Mesothelial cell of epicardium (in vitro differentiated cells): ENCODE measurements around a stretch of chr9.

DNA sequence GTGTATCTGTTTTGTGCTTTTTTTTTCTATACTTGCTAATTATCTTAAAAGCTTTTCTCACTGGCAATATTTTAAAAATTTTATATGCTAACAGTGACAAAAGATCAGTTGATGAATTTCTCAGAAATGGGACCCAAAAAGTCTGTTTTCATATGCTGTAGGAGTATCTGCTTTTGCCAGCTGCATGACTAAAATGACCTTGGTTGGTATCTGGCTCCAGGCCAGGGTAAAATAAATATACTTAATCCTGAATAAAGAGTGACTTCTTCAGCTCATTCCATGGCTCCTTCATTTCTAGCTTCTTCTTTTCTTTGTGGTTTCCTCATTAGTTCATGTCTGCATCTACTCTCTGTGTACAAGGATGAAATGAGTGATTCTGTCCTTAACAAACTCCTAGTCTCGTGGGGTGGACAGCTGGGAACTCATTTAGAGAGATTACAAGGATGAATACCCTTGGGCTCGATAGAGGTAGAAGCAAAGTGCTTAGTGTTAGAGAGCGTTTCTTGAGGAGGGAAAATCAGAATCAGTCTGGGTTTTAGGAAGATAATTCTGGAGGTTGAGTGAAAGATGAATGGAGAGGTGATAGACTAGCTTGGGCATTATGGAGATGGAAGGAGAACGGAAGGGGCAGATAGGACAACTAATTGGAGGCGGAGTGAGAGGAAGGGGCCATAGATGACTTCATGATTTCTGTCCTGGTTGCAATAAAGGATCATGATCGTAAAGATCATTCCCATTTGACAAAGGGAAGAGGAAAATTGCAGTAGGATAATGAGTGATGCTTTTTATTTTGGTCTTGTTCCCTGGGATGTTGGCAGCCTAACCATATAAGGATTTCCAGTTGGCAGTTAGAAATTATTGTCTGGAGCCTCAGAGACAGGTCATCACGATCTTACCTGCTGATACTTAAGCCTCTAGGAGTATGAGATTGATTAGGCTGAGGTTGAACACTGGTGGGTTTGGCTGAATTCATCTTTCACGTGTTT, 36.2 kb downstream of the RCL1 start:
- PRO-cap, result no peak

DNA sequence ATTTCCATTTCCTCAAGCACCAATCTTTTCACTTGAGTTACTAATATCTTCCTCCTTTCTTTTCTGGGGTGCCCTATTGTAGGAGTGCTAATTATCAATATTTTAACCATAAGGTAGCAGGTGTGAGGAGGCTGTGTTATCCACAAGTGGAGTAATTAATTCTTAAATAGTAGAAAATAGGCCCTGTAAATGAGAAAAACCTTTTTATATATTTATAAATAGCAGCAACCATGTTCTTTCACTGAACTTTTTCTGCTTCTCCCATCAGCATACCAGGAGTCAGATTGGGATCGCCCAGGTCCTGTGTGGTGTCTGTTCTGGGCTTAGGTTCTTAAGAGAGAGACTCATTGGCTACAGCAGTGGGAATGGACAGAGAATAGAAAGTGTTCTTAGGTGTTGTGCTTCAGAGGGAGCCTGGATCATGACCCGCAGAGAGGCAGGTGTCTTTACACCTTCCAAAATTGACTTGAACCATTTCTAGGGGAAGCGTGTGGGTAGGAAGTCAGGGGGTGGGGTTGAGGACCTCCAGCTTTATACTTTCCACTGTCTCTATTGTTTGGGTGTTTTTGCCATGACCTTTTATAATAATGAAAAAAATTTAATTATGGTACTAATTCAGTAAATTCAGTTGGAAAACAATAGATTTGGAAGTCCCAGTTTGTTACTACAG, 47.9 kb downstream of the RCL1 start:
- PRO-cap, result no peak

DNA sequence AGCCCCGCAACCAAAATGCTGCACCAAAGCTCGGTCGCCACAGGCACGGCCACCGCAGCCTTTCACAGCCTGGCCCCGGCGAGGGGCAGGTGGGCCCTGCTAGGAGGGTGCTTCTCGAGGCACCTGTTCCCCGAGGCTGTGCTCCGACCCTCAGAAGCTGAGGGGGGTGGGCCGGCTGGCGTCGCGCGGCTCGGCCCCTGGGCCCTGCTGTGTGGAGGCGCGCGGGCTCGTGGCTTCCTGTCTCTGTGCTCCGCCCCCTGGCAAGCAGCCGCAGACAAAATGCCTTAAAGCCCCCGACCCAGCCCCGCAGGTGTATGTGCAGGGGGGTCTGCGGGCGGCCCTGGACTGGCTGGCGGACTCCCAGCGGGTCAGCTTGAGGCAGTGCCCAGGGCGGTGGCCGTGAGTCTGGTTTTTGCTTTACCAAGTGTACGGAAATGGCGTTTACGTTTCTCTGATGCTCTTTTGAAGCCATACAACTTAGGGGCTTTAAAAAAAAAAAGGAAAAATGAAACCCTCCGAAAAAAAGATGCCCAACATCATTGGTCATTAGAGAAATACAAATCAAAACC, 57.8 kb downstream of the JAK2 start:
- PRO-cap, result no peak

DNA sequence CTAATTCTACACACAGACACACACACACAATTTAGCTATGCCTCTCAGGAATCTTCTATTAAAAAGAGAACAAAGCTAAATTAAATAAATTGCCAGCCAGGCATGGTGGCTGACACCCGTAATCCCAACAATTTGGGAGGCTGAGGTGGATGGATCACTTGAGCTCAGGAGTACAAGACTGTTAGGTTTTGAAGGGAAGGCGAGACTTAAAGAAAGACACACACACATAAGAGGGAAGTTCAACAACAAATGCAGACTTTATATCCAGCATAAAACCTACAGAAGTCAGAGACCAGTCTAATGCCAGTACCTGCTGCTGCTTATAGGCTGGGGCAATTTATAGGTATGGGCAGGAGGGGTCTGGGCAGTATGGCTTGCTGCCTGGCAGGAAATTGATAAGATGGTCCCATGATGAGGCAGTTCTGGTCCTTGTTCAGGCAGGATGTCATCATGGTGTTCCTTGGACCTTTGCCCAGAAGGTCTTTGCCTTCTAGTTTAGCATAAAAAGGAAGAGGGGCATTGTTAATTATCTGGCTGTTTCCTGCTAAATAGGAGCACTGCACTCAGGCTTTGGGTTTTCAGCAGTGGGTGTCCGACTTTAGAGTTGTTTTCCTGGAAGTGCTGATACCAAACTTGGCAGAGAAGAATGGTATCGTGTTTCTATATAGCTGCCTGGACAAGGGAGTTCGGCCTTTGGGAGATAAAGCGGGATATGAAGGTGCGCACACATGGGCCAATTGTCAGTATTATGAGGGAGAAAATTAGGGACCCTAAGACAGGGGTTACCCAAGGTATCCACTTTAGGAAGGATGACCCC, 10.4 kb upstream of the PDCD1LG2 start:
- PRO-cap, result no peak

- PRO-cap, result no peak
Measured at GRCh38 chr9:5799320-5799769, 33.6 kb downstream of the ERMP1 start.

GRCh38 chr9:5818016-5818286, 15.0 kb downstream of the ERMP1 start:
- PRO-cap, result no peak

DNA sequence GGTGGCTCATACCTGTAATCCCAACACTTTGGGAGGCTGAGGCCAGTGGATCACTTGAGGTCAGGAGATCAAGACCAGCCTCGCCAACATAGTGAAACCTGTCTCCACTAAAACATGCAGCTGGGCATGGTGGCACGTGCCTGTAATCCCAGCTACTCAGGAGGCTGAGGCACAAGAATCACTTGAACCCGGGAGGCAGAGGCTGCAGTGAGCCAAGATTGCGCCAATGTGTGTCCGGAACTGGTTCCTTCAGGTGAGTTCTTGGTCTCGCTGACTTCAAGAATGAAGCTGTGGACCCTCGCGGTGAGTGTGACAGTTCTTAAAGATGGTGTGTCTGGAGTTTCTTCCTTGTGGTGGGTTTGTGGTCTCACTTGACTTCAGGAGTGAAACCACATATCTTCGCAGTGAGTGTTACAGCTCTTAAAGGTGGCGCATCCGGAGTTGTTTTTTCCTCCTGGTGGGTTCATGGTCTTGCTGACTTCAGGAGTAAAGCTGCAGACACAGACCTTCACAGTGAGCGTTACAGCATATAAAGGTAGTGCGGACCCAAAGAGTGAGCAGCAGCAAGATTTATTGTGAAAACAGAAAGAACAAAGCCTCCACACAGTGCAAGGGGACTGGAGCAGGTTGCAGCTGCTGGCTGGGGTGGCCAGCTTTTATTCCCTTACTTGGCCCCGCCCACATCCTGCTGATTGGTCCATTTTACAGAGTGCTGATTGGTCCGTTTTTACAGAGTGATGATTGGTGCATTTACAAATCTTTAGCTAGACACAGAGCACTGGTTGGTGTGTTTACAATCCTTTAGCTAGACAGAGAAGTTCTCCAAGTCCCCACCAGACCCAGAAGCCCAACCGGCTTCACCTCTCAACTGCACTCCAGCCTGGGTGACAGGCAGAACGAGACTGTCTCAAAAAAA, 8.9 kb upstream of the ERMP1 start:
- PRO-cap, result no peak

DNA sequence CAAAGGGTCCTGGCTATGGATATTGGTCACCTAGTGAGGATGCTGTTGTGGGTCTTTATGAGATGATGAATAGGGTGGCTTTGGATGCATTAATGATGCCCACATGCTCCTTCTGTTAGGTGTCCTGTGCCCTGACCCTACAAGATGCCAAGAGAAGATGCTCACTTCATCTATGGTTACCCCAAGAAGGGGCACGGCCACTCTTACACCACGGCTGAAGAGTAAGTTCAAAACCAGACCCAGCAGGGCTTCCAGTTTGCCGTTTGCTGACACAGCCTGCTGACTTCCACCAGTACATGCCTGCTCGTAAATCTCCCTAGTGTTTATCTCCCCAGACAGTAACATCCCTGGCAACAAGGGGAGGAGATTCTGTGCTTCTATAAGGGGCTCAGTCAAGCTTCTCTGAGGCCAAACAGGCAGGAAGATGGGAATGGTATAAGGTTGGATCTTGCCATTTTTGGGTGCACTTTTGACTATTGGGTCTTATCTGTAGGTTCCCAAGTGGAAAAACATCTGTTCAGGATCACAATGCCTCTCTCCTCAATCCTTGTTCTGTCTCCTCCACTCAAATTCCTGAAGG, 1.7 kb downstream of the MLANA start:
- PRO-cap, result no peak

DNA sequence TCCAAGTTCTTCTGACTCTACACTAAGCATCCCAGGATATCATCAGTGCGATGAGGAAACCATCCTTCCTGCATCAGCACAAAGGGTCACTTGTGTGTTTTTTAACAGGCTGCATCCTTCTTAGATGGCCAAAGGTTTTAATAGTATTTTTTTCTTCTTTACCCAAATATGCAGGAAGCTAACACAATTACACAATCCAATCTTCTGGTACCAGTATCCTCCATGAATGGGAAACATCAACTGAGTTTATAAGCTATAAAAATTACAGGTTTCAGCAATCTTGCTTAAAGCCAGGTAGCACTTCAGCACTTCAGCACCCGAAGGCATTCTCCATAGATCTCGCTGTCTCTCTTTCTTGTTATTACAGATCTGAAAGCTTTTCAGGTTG, 8.1 kb downstream of the MLANA start:
- PRO-cap, result no peak

GRCh38 chr9:6029536-6030131, 14.2 kb upstream of the RANBP6 start:
- PRO-cap, result no peak

GRCh38 chr9:6477495-6477961, 64.5 kb downstream of the UHRF2 start:
- PRO-cap, result no peak

- PRO-cap, result no peak
Measured at GRCh38 chr9:6481389-6482128, 68.6 kb downstream of the UHRF2 start.

- PRO-cap, result no peak
Measured at GRCh38 chr9:6644540-6645013, 952 bp downstream of the GLDC start.

GRCh38 chr9:7082158-7082528, 324.4 kb downstream of the KDM4C start:
- PRO-cap, result no peak

DNA sequence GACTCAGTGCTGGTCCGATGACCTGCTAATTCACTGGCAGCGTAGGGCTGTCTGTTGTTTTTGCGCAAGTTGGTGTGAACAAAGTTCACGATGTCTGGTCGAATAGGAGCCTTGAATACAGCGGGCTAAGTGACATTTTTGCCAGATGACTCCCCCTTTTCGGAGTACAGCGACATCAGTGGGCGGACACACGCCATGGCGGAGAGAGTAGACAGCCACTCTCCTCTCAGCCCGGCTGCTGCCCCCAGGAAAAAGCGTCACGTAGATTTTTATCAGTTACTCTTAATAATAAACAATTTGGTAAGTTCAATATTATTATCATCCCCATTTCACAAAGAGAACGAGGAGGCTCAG, 321.5 kb downstream of the DMAC1 start:
- PRO-cap, result no peak

DNA sequence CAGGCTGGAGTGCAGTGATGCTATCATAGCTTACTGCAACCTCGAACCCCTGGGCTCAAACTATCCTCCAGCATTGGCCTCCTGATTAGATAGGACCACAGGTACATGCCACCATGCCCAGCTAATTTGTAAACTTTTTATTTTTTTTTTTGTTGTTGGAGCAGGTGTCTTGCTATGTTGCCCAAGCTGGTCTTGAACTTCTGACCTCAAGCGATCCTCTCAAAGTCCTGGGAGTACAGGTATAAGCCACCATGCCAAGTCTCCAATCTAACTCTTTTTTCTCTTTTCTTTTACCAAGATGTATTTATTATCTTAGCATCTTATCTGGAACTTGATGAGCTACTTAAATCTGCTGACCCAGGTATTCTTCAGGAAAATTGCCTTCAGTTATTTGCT, 158.1 kb upstream of the DMAC1 start:
- PRO-cap, result no peak

DNA sequence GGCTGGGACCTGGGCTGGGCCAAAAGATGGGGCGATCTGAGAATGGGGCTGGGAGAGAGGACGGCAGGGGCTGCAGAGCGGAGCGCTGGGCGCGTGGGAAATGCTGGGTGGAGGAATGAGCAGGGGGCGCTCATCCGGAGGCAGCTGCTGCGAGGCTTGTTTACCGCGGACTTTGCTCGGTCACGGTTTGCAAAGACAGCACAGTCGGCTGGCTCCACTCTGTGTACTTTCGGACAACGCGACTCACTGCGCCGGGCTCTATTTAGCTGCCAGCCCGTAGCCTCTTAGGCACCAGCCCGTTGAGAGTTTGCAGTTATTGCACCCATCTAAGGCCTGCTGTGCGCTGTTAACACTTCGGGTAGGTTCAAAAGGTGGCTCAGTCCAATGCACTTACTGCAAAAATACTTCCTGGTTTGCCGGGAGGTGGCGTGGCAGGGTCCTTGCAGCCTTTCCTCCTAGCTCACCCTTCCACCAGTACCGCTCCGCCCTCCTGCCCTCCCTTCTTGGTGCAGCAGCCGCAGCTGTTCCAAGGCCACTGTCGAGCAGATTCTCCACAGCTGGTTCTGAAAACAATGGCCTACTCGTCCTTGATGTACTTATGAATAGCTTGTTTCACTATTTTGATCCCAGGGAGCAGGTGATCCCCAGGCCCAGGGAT, 1.4 kb downstream of the LURAP1L start:
- PRO-cap, result bidirectional peak, plus-strand start at position 175 of the sequence, minus-strand start outside the sequence

- PRO-cap, result no peak
Measured at GRCh38 chr9:12784349-12784943, 9.6 kb downstream of the LURAP1L start.

DNA sequence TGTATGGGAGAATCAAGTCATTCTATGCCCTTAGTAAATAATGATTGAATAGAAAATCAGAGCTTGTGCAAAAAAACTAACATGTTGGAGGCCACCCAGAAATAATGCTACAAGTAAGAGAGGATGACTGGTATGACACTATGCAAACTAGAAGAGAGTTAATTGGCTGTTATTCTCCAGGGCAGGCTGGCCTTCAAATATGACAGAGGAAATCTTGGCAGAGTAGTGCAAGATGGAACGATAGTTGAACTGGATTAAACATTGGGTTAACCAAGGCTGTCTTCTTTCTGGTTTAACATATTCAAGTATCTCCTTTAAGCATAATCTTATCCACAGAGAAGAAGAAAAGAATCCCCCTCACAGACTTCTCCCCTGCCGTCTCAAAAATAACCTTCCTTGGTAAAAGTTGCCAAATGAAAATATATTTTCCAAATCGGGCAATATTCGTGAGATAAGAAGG, 196.1 kb downstream of the MPDZ start:
- PRO-cap, result no peak

- PRO-cap, result no peak
Measured at GRCh38 chr9:13111915-13112172, 167.6 kb downstream of the MPDZ start.